M059J (cell line): ENCODE measurements around a stretch of chr6.

DNA sequence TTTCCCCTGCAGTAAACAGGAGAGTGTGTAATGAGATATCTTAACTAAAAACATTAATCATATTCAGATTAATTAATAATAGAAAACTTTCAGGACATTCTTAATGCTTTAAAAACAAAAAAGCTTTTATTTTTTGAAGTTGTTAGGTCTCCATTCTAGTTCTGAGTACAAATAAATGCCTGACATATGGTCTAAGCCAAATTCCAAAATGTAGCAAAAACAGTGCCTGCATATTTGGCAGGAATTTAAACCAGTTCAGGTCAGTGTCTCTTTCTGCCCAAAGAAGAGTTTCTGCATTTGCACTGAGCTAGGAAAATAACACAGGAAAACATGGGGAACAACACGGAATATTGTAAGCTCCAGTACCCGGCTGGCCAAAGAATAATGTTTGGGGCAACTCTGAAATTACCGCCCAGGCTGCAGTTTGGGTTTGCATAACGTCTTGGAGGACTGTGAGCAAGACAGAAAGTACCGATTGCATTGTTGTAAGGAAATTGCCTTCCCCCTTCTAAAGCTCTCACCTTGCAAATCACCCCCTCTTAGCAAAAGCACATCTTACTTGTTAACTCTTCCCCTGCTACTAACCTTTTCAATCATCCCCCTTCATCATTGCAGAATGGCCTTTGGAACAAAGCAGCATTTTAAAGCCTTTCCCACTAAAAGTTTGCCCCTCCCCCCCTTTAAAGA lies 99.7 kb upstream of the CITED2 start:
- RAMPAGE, long total RNA, result no peak

DNA sequence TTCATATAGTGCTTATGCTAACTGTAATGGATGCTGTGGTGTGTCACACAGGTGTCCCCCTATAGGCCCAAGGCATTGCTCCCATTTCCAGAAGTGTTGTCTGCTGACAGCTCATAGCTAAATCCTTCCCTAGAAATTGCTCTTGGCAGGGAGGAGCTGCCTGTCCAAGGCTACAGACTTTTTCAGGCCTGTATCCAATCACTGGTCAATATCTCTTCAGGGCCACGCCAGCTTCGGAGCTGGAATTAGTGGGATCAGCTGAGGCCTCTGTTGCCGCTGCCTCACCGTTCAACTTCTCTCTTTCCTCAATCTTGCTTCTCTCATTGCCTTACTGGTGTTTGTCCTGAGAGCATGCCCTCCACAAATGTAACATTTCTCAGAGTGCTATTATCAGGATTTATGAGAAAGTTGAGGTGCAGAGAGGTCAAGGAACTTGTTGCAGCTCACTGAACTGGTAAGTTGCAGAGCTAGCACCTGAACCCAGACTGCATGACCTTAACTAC lies 111.8 kb upstream of the CITED2 start:
- RAMPAGE, long total RNA, result no peak

DNA sequence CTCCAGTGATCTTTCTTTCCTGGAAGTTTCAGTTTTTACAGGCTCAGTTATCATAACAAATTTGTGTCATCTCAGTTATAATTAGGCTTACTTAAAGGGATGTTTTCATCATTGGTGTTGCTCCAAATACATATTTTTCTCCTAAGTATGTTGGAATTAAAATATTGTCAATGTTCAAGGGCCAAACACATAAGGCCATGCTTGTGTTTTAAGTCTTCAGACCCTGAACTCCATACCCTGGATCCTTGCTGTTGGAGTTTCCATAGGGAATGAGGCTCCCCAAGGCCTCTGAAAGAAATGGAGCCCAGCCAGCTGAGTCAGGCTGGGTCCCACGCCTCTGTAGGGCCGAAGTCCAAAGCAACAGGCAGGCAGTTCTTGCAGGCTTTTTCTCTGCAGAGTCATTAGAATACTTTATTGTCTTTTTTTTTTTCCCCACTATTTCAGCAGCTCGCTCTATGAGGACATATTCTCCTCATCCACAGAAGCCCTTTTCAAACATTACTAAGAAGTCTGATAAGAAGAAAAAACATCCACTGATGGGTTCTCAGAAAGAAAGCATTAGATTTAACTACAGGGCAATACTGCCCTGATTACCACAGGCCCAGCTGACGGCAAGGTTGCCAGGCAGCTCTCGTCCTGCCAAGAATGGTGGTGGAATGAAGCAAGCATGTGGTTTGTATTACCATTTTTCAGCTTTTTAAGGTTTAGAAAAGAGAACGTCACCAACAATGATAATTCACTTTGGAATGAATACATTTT lies 223.3 kb upstream of the CITED2 start:
- RAMPAGE, long total RNA, result no peak

GRCh38 chr6:139732384-139732916 lies 358.0 kb upstream of the CITED2 start:
- RAMPAGE, long total RNA, result no peak

DNA sequence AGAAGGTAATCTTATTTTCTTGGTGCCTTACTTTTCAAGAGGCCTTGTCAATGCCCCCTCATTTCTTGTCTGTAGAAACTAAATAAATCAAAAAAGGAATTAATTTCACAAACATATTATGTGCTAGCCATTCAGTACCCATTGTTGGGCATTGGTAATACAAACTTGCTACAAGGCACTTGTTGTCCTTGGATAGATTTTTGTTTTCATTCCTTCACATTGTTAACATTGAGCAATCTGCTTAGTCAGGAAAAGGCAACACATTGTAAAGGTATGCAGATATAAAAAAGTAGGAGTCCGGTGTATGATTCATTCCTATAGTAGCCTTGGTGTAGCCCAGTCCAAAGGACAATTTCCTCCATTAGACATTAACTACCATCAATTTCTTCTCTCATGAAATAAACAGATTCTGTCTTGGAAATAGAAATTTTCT lies 369.1 kb upstream of the CITED2 start:
- RAMPAGE, long total RNA, result no peak

GRCh38 chr6:139990901-139991251 lies 616.4 kb upstream of the CITED2 start:
- RAMPAGE, long total RNA, result no peak

GRCh38 chr6:140101335-140101936 lies 727.0 kb upstream of the CITED2 start:
- RAMPAGE, long total RNA, result no peak

GRCh38 chr6:140663584-140664191 lies 1289.2 kb upstream of the CITED2 start:
- RAMPAGE, long total RNA, result no peak

DNA sequence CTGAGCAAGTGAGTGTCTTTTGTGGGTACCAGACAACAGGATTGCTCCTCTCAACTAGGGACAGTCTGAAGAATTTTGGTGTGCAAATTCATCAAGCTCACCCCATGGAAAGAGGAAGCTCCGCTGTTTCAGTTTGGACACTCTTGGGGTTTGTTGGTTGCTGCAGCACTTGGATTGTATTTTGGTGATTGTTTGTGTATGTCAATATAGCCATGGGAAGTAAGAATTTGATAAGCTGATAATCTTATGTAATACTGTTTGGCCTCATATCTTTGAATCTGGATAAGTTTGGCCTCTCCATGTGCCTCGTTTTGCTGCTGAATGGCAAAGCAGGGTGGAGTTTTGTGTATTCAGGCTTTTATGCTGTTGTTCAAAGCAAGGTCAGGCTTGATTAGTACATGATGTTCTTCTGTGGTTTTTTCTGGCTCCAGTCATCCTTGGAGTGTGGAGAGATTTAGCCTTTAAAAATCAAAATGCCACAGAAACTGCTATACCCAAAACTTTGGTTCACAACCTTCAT lies 729.0 kb upstream of the GJE1 start:
- RAMPAGE, long total RNA, result no peak

- RAMPAGE, long total RNA, result no peak
Observed at GRCh38 chr6:141482857-141483083, 650.0 kb upstream of the GJE1 start.

DNA sequence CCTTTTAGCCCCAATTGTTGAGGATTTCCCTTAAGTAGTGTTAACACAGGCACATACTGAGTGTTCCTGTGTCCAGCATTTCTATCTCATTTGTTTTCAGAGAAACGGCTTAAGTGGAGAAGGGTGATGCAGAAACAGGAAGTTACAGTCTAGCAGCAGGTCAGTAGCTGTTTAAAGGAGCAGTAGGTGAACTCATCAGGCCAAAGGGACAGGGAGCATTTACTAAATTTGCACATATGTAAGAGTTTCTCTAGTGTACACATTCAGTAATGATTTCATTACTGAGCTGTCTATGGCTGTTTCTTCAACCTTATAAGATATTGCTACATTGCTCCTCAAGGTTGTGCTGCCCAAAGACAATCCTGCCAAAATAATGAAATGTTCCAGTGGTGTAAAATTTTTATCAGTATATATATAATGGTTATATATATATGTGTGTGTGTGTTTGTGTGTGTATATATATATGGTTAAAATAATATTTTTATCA lies 644.1 kb upstream of the GJE1 start:
- RAMPAGE, long total RNA, result no peak

GRCh38 chr6:141562005-141562838 lies 570.5 kb upstream of the GJE1 start:
- RAMPAGE, long total RNA, result no peak

DNA sequence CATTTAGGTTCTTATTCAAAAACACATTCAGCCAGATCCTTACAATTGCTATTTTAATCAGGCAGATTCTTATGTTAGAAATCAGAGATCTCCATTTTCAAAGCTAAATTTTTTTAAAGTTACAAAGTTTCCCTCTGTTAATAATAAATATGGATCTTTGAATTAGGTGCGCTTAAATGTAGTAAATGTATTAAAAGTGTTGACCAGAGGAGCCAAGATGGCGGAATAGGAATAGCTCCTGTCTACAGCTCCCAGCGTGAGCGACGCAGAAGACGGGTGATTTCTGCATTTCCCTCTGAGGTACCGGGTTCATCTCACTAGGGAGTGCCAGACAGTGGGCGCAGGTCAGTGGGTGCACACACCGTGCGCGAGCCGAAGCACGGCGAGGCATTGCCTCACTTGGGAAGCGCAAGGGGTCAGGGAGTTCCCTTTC lies 386.9 kb upstream of the GJE1 start:
- RAMPAGE, long total RNA, result no peak

DNA sequence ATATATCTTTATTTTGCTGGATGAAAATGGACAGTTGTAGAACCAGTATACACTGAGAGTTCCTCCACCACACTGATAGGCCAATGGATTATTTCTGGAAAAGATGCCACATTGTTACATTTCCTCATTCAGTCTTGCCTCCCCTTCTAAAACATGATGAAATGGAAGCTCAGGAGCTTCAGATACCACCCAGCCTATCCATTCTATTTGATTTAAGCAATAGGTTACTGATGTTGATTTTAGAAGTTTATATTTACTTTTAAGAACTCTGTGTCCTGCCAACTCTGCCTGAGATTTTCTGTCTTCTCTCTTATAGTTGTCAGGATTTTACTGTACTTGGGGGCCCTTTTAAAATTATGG lies 16.3 kb upstream of the ADGRG6 start:
- RAMPAGE, long total RNA, result no peak

DNA sequence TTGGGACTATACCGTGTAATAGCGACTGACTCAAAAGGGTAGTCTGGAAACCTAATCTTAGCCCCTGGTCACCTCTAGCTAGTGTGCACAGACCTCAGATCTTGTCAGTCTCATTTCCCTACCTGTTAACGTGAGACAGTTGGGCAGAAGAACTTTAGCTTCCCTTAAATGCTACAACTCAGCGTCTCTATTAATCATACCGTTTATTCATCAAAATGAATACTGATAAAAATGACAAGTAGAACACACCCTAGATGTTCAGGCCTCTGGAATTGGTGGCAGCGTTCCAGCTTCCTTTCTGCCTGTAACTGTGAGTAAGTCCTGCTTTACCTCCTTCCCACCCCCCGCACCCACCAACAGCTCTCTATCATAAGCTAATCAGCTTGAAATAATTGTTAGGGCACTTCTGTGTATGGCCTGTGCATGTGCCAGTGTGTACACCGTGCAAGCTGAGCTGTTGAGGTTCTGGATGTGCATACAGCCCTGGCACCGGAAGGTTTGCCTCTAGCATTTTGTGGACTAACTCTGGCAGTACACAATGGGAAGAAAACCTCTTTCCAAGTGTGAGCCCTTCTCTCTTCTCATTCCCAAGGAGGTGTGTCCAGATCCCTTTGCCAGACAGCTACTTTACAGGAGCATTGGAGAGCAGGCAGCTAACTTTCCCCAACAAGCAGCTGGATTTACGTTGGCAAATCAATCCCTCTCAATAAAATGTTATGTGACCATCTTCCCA lies 1.0 kb upstream of the ADGRG6 start:
- RAMPAGE, long total RNA, result no peak

DNA sequence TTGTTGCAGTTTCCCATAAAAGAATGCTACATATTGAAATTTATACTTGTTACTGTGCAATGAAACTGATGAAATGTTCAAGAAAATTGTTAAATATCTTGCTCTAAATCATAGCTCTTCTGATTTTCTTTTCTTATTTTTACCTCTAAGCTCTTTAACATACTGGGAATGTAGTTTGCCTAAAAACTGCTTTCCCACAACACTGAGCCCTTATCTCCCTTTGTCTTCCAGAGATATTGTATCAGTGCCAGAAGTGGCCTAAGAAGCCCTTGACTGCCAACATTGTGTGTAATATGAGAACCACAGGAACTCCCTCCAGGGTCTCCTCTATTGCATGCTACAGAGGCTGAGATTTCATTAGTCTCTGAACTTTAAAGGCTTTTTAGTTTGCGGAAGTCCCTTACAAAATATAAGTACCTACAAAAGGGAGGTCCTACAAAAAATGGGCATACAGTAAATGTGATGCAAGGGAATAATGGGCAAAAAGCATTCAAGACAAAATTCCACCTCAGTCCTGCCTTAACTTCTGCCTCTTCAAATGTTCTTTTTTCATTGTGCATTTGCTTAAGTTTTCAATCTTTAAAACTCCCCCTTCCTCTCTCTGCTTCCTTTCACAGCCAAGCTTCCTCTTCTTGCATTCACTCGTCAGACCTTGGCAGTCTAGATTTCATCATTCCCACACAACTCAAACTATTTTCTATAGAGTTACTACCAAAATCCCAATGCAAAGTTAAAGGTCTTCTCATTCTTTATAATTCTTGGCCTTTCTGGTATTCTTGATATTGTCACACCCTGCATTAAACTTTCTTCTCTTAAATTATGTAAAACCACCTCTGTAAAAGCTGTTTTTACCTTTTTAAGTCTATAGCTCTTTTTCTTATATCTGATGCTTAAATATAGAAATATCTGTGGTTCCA lies 76.5 kb downstream of the ADGRG6 start:
- RAMPAGE, long total RNA, result no peak

DNA sequence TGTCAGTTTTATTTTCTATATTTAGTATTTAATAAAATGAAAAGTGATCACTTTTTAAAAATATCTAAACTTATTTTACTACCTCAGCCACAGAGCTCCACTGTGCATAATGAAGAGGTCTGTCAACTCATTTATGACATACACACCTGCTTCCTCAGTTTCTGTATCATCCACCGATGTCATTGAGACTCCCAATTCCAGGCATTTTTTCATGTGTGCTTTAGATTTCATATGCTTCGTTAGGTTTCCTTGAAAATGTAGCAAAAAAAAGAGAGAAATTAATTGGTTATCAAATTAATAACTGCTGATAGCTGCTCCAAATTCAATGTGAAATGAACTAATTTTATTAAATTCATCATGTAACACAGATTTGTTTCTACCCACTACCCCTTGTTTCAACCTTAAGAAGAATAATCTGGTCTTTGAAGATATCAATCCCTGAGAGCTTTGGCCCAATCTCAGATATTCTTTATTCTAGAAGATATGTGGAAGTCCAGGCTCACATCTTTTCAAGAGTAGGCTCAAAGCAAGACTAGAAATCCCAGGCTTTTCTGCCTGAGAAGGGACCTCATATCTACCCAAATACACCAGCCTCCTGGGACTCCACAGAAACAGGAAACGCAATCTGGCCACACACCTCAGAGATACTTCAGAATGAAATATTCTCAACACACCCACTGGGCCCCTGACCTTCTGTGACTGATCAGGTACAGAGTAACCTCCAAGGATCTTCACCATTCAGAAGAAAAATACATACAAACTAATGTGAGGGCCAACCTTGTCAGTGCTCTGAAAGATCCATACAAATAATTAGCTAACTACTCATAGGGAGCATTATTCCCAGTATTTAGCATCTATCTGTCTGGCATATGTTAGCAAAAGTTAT lies 183.4 kb downstream of the HIVEP2 start:
- RAMPAGE, long total RNA, result no peak

GRCh38 chr6:142907223-142907863 lies 37.6 kb downstream of the HIVEP2 start:
- RAMPAGE, long total RNA, result no peak

- RAMPAGE, long total RNA, result no peak
Observed at GRCh38 chr6:142927774-142928231, 17.2 kb downstream of the HIVEP2 start.

DNA sequence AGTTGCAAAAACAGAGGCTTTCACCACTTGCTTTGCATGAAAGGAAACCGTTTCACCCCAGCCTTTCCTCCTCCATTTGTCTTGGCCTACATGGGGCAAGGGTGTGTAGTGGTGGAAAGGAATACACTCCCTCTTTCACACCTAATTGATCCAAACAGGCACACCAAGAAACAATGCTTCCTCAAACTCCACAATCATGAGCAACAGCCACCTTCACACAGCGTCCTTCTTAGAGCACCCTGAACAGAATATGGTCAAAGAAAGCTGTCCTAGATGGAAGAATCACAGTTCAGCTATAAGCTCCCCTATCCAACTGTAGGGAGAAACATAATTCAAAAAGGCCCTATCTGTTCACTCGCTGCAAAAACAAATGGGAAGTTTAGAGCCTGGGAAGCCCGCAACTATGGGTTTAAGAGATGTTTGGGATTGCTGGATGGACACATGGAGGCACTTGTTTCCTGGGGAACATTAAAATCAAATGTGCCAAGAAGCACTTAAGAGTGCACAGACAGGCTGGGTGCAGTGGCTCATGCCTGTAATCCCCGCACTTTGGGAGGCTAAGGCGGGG lies 10.1 kb downstream of the HIVEP2 start:
- RAMPAGE, long total RNA, result no peak